Epithelial cell of prostate (primary cell): ENCODE measurements around the gene USP25.

GRCh38 chr21:5065171-5065866, 5456.1 kb upstream of the TPTE start:
- RRBS = no CpG with 5 or more reads among the region's 20 CpGs

- RRBS = no CpG with 5 or more reads among the region's 17 CpGs
These were observed 4394.2 kb upstream of the TPTE start for GRCh38 chr21:6127188-6127547.

GRCh38 chr21:6468323-6468642, 4053.1 kb upstream of the TPTE start:
- RRBS = no CpG with 5 or more reads among the region's 23 CpGs

- RRBS = no CpG with 5 or more reads among the region's 90 CpGs
These were observed 2306.9 kb upstream of the TPTE start for GRCh38 chr21:8214453-8215008.

- RRBS = no CpG with 5 or more reads among the region's 28 CpGs
These were observed 1196.6 kb upstream of the TPTE start for GRCh38 chr21:9324780-9325284.

- RRBS = no CpG with 5 or more reads among the region's 15 CpGs
These were observed 249.3 kb upstream of the POTED start for GRCh38 chr21:13360251-13360754.

DNA sequence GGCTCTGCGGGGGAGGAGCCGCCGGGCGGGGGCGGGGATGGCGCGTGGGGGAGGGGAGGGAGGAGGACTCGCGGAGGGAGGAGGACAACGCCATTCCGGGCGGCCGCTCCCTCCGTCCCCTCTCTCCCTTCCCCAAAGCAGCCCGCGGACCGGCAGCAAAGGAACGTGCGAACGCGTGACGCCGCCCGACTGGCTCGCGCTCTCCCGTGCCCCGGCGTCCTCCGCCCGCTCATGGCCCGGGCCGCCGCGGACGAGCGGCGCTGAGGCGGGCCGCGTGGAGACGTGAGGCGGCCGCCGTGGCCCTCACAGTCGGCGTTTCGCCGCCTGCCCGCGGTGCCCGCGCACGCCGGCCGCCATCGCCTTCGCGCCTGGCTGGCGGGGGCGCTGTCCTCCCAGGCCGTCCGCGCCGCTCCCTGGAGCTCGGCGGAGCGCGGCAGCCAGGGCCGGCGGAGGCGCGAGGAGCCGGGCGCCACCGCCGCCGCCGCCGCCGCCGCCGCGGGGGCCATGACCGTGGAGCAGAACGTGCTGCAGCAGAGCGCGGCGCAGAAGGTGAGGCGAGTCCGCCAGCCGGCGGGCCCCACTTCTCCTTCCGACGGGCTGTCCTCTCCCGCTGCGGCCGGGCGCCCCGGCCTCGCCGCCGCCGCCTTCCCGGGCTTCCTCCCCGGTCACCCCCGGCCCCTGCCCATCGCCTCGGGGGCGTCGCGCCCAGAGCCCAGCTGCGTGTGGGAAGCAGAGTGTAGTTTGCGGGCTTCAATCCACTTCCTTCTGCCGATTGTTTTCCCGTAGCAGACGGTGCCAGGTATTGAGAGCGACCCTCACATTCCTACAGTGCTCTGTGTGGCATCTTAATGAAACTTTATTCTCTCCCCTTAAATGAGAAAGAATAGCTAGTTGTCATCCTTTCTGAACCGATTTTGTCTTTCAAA, at the start of gene USP25:
Gene USP25 (plus strand): TSS at position 93 of the 926 bp plus-strand sequence.
- RRBS = 2% methylated on average over 58 of the region's 119 CpGs

GRCh38 chr21:15787945-15788946, 58.5 kb downstream of the USP25 start:
- RRBS = no CpG with 5 or more reads among the region's 6 CpGs

GRCh38 chr21:15797719-15798057, 67.9 kb downstream of the USP25 start:
- RRBS = no CpG with 5 or more reads among the region's 2 CpGs

- RRBS = no CpG with 5 or more reads among the region's 7 CpGs
These were observed 600.7 kb downstream of the USP25 start for GRCh38 chr21:16330306-16330965.

GRCh38 chr21:16419957-16420783, 690.4 kb downstream of the USP25 start:
- RRBS = no CpG with 5 or more reads among the region's 8 CpGs

DNA sequence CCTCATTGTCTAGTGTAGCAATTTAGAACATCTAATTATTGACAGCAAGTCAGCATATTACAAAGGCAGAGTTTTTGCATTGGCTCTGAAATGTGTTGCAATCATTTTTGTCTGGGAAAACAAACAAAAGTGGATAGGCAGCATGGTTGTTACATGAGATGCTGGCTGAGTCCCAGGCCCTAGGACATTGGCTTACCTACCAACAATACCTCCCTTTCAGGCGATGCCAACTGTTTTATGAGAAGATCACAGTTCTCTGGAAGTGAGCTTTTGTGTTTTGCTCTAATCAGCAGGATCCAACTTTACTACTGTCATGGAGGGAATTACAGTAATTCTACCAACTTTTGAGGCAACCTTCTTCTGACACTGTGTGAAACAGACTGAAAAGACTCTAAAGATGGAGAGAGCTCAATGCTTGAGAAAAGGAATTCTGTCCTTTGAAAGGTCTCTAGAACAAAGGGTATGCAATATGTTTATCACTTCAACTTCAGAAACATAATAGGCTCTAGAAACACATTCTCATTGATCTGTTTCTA, 71.4 kb upstream of the CXADR start:
- RRBS = no CpG with 5 or more reads among the region's 1 CpG

DNA sequence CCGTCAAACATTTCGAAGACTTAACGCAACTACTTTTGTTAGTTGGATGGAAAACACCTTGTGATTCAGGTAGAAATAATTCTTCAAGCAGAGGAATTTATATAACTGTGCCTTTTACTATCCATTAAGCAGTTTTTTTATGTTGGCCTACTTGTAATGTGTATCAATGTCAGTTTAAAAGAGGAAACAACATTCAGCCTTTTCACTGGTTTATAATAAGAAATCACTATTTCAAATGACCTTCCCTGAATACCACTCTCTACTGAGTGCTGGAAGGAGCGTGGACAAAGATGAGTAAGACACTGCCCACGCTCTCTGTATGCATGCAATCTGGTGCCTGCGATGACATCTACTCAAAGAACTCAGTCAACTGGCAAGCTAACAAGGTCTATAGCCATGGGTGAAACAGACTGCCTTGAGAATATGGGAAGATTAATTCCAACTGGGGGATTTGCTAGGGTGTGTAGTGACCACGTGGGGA, 49.5 kb upstream of the CXADR start:
- RRBS = no CpG with 5 or more reads among the region's 7 CpGs

DNA sequence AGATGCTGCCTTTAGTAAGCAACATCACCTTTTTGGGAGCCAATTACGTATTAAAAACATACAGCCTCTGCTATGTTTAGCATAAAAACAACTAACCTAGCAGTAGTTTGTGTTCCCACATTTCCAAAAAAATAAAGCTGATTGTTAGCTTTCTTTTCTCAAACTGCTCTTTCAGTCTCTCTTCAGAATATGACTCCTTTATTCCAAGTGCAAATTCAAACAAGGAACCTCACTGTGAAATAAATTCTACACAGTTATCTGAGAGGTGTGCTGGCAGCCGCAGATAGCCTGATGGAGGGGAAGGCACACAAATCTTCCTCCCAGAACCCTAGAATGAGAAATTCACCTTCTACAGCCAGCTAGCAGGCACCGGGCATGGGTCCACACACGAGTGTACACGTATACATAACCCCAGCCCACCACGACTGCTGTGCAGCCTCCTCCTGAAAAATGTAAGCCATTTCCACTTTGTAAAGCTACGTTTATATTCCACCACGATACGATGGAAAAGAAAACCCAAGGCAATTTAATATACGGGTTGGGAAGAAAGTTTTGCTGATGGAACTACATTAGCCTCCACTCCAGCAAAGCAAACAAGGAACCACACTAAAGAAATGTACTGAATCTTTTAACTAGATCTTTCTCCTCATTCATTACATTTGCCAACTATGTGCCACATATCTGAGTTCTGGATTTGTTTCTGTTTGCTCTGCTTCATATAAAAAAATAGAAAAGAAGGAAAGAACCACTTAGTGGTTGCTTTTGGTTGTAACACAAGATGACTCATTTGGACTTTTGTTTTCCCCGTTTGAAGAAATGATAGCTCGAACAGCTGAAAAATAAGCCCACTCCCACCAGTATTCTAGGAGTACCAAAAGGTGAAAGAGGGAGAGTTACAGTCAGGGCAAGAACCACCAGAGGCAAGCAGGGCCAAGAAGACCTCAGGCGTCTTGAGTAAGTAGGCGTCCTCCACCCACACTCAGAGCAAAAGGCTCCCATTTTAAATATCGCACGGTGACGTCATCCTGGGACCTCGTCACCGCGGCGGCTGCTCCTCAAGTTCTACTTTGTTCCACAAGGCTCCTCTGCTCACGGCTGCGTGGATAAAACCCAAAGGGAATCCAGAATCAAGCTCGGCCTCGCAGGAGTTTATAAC, 1.6 kb downstream of the BTG3 start:
- RRBS = no CpG with 5 or more reads among the region's 25 CpGs

DNA sequence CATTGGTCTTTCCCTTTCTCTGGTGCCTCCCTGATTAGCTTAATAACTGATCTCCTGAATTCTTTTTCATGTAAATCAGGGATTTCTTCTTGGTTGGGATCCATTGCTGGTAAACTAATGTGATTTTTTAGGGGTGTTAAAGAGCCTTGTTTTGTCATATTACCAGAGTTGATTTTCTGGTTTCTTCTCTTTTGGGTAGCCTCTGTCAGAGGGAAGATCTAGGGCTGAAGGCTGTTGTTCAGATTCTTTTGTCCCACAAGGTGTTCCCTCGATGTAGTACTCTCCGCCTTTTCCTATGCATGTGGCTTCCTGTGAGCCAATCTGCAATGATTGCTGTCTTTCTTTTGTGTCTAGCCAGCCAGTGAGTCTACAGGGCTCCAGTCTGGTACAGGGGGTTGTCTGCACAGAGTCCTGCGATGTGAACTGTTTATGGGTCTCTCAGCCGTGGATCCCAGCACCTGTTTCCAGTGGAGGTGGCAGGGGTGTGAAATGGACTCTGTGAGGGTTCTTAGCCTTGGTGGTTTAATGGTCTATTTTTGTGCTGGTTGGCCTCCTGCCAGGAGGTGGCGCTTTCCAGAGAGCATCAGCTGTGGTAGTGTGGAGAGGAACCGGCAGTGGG, 81.1 kb upstream of the C21orf91 start:
- RRBS = no CpG with 5 or more reads among the region's 6 CpGs

GRCh38 chr21:21146543-21147573, 148.6 kb downstream of the NCAM2 start:
- RRBS = 90% methylated on average over 8 of the region's 27 CpGs

DNA sequence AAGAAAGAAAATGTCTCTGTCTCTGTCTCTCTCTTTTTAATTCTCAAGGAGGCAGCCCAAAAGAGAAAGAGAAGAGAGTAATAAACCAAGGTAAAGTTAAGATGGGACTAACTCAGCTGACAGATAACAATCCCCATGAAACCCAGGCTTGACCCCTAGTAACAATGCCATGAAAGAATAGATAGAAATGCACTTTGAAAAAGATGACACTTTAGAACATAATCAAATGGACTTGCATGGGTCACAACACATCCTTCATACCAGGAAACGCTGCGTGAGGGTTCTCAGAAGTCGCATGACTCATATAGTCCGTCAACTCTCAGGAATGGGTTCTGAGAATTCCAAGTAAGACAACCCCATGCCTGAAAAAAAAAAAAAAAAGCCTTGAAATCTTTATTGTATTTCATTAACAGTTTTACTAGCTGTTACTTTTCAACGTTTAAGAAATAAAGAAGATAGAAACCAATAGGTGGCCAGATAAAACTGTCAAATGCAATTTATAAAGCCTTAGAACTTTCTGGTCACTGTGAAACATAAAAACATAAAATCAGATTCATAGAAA, 201.9 kb downstream of the NCAM2 start:
- RRBS = no CpG with 5 or more reads among the region's 5 CpGs

GRCh38 chr21:25457377-25457935, 149.8 kb downstream of the MRPL39 start:
- RRBS = no CpG with 5 or more reads among the region's 1 CpG

- RRBS = no CpG with 5 or more reads among the region's 5 CpGs
These were observed 39.1 kb downstream of the MRPL39 start for GRCh38 chr21:25568105-25568695.